Parietal lobe (tissue), 2 donors: ENCODE measurements around the gene HEATR3.

GRCh38 chr16:48405806-48406405 is 20.7 kb upstream of the SIAH1 start:
- RAMPAGE, long total RNA: no peak

DNA sequence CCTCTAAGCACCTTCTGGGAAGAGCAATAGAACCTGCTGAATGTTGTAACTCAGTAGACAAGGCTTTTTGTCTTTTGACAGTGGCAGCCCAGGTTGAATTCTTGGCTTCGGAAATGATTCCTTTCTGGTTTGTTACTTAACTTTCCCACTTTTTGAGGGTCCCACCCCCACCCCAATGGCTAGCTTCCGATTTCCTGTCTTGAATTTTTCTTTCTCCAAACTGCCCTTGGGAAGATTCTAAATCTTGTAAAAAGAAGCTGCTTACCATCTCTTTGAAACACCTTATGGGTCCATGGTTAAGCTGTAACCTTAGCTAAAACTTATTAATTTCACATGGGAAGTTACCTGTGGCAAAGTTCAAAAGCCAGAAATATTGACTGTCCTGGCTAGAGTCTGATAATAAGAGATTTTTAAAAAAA is 18.8 kb downstream of the N4BP1 start:
- RAMPAGE, long total RNA: no peak

- RAMPAGE, long total RNA: no peak
Measured at GRCh38 chr16:49019718-49020415, 261.8 kb downstream of the CBLN1 start.

DNA sequence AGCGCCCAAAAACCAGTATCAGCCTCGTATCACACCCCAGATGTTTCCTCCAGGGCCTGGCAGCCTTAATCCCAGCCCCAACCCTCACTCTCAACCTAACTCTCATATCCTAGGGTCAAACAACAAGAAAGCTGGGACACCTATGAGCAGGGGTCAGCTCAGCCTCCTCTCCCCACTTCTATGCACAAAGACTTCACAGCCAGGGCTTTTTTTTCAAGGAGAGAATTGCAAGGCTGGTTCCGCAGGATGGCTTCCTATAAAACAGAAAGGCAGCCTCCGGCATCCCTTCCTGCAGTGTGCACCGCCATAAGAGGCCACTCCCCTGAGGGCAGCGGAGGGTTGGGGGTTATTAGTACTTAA is 13.9 kb upstream of the C16orf78 start:
- RAMPAGE, long total RNA: no peak

DNA sequence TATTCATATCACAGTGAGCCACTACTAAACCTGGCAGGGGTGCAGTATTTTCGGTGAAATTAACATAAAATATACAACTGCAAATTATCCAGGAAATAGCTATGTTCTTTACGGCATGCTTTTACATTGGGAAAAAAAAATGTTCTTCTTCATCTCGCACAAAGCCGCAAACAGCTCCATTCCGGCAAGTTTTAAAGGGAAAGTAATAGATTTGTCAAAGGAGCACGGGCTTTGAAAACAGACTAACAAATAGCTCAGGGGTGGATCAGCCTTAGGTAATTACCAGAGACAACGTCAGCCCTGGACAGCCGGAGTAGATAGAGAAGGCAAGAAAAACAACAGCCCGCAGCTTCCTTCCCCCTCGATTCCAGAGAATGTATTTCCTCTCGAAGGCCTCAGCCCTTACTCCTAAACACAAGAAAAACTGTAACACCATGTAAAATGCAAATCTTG is 222.5 kb downstream of the C16orf78 start:
- RAMPAGE, long total RNA: no peak

DNA sequence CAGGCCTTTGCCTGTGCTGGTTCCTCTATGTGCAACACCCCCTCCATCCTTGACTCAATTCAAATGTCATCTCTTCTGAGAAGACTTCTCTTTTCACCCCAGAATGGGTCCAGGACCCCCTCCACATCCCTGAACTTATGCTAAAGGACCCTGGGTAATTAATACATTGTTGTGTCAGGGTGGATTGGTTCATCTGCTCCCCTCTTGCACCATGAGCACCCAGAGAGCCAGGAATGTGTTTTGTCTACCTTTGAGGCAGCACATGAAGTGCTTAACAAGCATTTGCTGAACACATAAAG is 226.5 kb downstream of the ZNF423 start:
- RAMPAGE, long total RNA: no peak

DNA sequence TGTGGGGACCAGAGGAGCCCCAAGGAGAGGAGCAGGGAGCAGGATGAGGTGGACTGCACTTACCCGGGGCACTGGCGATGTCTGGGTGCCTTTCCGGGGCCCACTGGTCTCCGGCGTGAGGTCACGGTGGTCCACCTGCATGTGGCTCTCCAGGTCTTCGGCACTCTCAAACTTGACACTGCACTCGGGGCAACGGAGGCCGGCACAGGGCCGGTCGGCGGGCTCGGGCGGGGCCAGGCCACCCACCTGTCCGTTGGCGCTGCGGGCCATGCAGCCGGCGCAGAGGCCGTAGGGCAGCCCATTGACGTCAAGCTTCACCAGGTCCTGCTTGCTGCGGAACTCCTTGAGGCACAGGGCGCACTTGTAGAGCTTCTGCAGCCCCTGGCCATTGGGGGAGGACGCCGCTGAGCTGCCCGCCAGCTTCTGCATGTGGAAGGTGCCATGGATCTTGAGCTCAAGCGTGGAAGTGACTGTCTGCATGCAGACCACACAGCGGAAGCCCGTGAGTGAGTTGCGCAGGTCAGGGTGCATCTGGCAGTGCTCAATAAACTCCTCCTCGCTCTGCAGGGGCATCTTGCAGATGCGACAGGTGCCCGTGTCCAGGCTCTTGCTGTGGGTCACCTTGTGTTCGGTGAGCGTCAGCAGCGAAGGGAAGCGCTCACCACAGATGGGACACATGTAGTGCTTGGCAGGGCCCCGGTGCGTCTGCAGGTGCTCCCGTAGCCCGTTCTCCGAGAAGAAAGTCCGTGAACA is 220.1 kb downstream of the ZNF423 start:
- RAMPAGE, long total RNA: no peak

DNA sequence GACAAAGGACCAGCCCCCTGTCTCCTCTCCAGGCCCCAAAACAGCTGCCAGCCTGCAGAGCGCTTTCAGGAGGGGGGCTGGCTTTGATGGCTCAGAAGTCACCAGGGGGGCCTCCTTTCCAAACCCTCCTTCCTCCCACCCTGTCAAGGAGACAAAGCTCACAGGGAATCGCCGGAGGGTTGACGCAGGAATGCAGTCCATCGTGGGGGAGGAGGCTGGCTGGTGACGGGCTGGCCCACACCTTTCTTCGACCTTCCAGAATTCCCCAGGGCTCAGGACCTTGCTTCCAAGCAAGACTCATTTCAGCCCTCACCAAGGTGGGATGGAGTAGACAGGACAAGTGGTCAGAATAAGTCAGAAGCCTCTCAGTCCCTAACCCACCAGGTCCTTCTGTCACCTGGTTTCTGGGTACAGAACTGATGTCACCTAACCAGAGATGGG is 159.1 kb downstream of the ZNF423 start:
- RAMPAGE, long total RNA: no peak

DNA sequence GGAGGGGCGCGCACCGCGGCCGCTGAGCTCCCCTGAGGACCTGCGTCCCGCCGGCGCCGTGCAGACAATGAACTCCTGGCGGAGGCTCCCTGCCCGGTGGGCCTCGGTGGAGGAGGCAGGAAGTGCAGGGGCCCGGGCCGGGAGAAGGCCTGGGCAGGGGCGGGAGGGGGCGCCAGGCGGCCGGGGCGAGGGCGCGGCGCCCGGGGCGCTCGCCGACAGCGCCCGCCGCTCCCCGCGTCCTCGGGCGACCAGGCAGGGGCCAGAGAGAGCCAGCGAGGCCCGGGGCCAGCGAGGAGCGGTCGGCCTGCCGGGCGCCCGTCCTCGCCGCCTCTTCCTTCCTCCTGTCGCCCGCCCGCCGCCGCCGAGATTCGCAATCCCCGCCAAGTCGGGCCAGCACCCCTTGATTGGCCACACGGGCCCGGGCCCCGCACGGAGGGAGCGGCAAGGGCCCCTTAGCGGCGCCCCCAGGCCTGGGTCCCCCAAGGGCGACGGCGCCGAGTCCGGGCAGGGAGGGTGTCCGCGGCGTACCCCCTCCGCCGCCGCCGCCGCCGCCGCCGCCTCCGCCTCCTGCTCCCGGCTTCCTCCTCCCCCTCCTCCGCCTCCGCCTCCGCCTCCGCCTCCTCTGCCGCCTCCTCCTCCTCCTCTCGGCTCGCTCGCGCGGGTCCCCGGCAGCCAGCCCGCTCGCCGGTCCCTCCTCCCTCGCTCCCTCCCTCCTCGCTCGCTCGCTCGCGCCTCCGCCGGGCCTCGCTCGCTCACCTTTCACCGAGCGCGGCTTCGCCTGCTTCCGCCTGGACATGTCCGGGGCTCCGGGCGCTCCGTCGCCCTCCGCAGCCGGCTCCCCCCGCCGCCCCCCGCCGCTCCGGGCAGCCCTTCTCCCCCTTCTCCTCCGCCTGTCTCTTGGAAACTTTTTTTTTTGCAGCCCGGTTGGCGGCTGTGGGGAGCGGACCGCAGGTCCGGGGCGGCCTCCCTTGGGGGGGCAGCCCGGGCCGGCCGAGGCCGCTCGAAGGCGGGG is 627 bp downstream of the ZNF423 start:
- RAMPAGE, long total RNA: no peak

- RAMPAGE, long total RNA: no peak
Measured at GRCh38 chr16:50039145-50039705, 14.2 kb downstream of the CNEP1R1 start.

GRCh38 chr16:50065514-50066580 is at the start of gene HEATR3:
TSS of gene HEATR3 (plus strand) at chr16:50065970.
- RAMPAGE, long total RNA: no peak

- RAMPAGE, long total RNA: no peak
Measured at GRCh38 chr16:50230953-50231787, 35.2 kb upstream of the ADCY7 start.

DNA sequence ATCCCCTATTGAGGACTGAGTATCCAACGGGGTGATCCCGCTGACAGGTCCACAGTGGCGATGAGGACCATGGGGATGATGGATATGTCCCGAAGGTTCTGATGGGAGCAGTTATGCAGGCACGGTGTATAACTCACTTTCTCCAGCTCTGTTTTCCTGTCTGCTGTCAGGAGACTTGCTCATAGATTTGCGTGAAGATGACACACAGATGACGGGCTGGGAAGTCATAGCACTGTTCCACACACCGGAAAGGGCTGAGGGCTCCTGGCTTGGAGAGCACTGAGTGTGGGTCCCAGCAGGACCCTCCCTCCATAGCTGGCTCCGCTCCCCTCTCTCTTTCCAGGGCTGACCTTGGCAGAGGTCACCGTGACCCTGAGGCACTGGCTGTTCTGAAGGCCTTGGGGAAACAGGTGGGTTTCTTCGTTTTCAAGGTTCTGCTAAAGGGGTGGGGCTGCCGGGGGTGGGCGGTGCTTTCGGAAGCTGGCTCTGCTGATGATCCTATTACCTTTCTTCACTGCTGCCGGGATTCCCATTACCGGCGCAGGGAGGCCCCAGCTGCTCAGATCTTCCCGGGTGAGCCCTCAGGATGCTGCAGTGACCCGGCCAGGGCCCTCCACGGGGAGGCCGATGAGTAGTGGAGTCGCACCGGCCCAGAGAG is 22.0 kb upstream of the ADCY7 start:
- RAMPAGE, long total RNA: no peak

DNA sequence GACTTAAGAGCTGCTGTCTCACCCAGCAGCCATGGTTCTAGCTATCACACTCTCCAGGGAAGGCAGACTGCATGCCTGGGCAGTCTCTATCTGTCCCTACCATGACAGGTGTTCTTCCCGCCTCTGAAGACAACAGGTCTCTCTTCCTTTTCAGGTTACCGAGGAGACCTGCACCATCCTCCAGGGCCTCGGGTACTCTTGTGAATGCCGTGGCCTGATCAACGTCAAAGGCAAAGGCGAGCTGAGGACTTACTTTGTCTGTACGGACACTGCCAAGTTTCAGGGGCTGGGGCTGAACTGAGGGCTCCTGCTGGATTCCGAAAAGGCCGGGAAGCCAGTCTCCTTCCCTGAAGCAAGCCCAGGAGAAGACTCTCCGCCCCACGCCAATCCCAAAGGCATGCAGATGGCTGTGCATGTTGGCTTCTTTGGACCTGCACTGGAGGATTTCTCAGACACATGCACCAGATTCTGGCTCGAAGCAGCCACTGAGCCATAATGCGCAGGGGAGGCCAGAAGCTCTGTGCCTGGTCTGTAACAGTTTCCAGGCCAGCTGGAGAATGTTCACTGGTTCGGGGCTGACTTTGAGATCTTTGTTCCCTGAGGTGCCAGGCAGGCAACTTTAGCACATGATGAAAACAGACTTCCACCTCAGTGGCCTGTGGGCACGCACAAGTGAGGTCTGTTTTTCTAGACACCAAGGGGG is 49.0 kb downstream of the ADCY7 start:
- RAMPAGE, long total RNA: no peak

DNA sequence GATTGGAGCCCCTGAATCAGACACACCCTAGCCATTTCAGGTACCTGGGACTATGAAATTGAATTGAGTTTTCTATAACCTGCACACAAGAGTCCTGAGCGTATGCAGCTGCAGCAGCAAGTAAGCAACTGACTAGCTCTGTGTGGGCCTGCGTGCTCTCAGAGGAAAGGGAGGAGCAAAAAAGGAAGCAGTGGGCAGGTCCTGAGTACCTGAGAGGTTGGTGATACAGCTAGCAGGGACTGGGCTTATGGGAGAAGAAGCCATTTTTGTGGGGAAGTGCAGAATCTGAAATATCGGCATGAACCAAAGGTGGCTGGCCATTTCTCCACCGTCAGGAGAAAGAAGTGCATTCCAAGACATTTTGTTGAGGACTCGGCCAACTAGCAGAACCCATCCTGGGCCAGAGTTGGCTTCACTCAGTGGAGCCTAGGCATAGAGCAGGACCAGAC is 27.3 kb upstream of the BRD7 start:
- RAMPAGE, long total RNA: no peak

DNA sequence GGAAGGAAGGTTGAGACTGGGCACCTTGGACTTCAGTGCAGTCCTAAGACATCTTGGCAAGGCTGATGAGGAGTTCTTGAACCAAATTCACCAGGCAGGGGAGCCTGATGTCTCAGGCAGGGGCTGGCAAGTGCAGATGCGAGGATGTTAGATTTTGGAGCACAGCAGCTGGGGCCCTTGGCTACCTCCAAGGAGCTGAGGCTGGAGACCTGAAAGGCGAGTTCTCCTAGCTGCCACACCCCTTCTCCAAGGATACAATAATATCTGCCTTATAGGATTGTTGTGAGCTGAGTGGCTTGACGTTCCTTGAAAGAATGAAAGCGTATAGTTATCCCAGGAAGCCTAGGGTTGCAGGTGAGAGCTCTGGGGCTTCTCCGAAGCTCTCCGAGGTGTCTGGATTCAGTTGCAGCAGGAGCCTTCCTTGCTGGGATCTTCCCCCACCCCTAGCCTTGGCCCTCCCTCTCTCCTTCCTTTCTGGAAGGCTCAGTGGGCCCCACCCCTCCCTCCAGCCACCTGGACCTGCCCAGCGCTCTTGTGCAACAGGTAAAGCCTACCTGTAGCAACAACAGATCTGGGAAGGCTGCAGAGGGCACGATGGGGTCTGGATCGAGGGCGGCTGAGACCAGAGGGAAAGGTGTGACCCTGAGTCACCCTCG is 22.8 kb upstream of the CYLD start:
- RAMPAGE, long total RNA: no peak

DNA sequence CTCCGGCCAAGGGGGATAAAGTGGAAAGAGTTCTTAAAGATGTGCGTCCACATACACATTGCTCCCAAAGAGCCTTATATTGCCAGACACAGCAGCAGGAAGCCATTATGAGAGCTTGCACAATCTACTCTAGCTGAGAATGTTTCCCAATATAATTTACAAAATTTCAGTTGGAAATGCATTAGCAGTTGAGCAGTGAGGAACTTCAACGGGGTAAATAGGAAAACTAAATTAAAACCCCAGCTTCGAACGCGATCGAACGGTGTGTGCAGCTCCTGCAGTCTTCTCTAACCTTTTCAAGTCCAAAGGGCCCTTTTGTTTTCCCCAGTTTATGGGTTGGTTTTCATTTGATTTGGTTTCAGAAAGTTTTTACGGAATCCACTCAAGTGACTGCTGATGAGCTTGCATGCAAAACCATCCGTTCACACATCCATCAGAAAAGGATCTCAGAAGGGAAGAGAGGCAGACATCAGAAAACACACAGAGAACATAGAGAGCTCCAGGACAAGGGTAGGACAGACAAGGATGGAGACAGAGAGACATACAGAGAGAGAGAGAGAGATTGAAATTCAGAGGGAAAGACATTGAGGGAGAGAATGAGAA is 95.4 kb downstream of the SALL1 start:
- RAMPAGE, long total RNA: no peak

- RAMPAGE, long total RNA: no peak
Measured at GRCh38 chr16:51148485-51149003, 2.5 kb downstream of the SALL1 start.

DNA sequence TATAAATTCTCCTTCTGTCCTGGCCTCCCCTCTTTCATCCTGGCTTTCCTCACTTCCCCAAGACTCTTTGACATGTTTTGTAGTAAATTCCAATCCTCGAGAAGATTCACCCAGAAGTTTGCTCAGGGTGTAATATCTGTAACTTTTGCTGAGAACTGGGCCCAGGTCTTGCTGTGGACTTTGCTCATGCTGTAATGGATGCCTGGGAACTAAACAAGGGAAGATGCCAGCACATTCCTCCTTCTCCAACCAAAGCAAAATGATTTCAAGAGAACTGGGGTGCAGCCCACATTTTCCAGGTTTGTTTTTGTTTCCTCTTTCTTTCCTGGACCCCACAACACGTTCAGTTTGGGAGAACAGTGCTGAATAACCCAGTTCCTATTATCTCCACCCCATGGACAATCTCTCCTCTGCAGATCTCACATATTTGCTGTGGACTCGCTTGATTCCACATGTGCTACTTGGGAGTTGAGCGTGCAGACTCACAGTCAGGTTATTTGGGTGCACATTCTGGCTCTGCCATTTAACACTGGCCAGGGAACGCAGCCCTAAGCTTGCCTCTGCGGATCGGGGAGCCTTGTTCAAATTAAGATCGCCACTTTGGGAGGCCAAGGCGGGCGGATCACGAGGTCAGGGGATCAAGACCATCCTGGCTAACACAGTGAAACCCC is 6.8 kb upstream of the SALL1 start:
- RAMPAGE, long total RNA: no peak

DNA sequence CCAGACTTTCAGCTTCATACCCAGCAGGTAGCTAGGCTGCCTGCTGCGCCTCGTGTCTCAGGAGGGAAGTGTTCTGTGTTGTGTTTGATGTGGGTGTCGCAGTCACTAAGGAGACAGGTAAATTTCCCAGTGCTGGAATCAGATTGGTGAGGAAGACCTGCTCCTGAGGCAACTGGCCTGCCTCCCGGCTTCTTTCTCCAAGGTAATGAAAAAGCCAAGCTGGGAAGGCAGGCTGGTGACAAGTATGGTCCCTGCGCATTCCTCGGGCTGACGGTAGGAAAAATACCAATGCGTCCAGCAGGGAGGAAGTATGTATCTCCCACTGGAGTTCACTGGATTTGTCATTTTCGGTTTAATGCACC is 604.1 kb upstream of the SALL1 start:
- RAMPAGE, long total RNA: no peak